ENCODE measurements around a stretch of chr4.

DNA sequence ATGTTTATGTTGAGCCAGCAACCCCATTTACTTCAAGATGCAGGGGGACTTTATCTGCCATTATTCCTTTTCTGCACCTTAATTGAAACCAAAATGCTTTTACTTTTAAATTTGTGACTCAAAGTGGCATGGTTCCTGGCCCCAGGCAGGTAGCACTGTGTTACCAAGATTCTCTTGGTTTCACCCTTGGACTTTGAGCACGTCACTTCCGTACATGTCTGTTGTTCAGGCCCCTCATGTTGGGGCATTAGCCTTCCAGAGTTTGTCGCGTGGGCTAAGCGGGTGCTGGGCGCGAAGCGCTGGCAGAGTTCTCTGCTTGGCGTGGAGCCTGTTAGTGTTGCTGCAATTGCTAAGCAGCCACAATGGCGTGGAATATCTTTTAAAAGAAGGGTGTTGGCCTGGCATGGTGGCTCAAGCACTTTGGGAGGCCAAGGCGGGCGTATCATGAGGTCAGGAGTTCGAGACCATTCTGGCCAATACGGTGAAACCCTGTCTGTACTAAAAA is 13.6 kb downstream of the CCDC96 start:
- RRBS: no CpG with 5 or more reads among the region's 14 CpGs

DNA sequence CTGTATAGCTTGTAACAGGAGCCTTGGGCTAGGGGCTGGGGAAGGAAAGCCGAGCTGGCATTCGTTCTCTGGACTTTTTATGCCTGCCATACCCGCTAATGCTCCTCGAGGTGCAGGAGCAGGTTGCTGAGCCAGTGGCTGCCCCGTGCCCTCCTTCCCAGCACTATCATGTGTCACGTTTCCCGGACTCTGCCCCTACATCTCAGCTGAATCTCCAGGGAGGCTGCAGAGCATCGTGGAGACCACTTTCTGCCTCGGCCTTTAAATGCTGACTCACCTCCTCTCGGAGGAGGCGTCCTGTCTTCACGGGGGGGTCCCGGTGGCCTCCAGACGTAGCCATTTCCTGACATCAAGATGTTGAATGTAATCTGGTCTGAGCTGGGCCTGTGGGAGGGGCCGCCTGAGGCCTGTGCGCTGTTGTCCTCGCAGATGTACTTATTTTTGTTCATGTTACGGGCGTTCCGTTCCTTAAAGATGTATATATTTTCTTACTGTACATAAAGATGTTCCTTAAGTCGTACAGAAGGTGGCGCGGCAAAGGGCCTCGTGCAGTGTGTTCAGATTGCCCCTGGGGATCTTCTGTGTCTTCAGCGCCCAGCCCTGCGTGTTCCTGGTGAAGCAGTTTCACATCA is 10.8 kb downstream of the CCDC96 start:
- RRBS: no CpG with 5 or more reads among the region's 26 CpGs

- RRBS: no CpG with 5 or more reads among the region's 26 CpGs
These were observed 8.4 kb downstream of the CCDC96 start for GRCh38 chr4:7034164-7035078.

- RRBS: no CpG with 5 or more reads among the region's 25 CpGs
These were observed 9.5 kb downstream of the TADA2B start for GRCh38 chr4:7052373-7053418.

- RRBS: no CpG with 5 or more reads among the region's 14 CpGs
These were observed 28.0 kb upstream of the GRPEL1 start for GRCh38 chr4:7095810-7096338.

GRCh38 chr4:7124937-7125626 is 57.2 kb upstream of the GRPEL1 start:
- RRBS: no CpG with 5 or more reads among the region's 18 CpGs

DNA sequence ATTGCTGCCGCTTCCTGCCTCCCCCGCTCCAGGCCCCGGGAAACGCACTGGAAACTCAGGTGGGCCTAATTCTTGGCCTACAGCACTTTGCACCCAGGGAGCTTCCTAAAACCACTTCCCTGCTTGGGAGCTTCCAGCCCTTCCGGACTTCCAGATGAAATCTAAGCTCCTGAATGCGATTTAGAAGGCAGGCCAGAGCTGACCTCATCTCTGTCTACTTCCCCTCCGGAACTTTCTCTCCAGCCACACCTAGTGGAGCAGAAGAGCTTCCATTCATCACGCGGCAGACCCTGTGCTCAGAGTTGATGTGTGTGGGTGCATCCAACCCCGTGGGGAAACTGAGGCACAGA is 84.2 kb downstream of the SORCS2 start:
- RRBS: 78% methylated on average over 3 of the region's 10 CpGs

DNA sequence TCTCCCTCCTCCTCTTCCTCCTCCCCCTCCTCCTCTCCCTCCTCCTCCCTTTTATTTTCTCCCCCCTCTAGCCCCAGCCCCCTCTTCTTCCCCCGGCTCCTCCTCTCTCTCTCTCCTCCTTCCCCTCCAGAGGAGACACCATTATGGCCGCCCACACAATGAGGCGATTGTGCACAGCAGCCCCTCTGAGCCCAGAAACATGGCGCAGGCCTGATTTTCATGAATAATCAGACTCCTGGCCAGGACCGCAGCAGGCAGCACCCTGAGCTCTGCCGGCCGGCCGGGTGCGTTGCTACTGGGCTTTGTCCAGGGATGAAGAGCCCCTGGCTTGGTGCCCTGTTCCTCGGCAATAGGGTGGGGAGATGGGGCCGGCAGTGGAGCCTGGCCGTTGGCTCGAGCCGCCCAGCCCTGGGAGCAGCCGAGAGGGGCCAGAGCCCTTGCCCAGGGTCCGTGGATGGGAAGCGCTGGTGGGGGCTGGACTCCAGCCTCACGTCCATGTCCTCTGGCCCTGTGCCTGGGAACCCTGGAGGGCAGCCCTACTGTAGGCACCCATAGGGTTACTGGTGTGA is 102.9 kb downstream of the SORCS2 start:
- RRBS: 3% methylated on average over 4 of the region's 18 CpGs

DNA sequence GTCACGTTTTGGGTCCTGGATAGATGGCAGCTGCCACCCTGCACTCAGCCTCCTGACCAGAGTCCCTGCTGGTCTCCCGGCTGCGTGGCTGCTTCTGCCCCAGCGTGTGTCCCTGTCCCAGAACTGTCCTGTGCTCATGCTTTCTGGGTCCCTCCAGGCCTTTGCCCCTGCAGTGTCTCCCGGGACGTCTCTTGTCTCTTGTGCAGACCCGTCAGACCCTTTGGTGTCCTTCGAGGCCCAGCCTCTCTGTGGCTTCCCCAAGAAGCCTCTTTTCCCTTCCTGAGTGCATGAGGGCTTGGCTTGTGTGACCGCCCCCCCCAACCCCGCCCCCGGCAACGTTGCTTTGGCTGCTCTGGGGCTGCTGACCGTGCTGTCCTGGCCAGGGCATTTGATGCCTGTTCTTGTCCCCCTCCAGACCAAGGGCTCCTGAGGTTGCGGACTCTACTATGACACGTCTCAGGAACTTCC is 107.2 kb downstream of the PSAPL1 start:
- RRBS: 100% methylated on average over 1 of the region's 15 CpGs

DNA sequence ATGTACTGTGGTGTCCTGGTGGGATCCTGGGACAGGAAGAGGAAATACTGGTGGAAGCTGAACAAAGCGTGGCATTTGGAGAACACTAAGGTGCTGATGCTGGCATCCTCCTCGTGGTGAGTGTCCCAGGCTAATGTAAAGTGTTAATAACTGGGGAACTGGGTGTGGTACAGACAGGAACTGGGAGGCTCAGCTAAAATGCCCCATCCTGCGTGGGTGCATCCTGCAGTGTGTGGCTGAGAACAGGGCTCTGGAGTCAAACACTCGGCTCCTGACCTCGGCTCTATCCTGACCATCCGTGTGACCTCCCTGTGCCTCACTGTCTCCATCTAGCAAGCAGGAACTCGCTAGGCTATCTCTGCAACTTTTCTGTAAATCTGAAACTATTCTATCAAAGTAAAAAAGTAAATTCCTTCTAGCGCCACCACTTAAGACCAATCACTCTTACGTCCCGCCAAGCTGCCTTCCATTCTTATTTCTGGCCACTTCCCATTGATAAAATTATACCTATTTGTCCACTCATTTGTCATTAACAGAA is 200.3 kb upstream of the PSAPL1 start:
- RRBS: no CpG with 5 or more reads among the region's 10 CpGs

DNA sequence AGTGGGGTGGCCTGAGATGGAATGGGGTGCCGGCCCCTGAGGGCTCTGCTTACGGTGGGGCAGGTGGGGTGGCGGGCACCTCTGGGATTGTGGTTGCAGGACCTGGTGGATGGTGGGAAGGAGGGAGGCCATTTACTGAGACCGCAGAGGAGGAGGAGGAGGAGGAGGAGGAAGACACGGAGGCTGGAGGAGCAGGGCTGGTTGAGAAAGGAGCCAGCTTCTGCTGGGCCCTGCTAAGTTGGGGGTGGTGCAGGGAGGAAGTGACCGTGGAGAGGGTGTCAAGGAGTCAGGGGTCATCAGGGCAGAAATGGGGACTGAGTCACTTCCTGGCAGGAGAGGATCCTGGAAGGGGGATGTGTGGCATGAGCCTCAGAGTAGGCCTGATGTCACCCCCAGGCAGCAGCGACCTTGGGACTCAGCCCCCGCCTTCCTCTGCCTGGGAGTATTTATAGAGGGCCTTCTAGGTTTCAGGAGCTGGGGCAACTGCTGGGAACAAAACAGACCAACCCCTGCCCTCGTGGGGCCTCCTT is 213.4 kb upstream of the PSAPL1 start:
- RRBS: no CpG with 5 or more reads among the region's 9 CpGs

DNA sequence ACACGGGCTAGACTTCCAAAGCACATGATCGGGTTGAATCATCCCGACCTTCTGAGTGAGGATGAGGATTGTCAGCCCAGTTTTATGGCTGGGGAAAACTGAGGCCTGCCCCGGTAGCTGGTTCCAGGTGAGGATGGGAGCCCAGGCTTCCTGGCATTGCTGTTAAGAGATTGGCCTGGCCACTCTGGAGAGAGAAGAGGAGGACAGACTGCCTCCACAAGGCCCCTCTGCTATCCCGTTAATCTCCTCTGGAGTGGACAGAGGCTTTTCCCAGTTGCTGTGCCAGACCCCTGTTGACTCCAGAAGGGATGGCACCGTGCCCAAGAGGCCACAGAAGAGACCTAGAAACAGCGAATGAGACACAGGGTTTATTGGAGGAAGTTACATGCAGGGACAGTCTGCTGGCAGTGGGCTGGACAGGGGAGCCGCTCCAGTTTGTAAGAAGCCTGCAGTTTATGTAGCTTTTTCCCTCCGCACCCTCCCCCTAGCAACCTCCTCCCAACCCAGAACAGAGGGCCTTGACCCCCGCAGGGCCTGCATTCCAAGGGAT is 216.6 kb upstream of the PSAPL1 start:
- RRBS: no CpG with 5 or more reads among the region's 10 CpGs

GRCh38 chr4:7746769-7747448 is 192.8 kb downstream of the AFAP1 start:
- RRBS: no CpG with 5 or more reads among the region's 19 CpGs

DNA sequence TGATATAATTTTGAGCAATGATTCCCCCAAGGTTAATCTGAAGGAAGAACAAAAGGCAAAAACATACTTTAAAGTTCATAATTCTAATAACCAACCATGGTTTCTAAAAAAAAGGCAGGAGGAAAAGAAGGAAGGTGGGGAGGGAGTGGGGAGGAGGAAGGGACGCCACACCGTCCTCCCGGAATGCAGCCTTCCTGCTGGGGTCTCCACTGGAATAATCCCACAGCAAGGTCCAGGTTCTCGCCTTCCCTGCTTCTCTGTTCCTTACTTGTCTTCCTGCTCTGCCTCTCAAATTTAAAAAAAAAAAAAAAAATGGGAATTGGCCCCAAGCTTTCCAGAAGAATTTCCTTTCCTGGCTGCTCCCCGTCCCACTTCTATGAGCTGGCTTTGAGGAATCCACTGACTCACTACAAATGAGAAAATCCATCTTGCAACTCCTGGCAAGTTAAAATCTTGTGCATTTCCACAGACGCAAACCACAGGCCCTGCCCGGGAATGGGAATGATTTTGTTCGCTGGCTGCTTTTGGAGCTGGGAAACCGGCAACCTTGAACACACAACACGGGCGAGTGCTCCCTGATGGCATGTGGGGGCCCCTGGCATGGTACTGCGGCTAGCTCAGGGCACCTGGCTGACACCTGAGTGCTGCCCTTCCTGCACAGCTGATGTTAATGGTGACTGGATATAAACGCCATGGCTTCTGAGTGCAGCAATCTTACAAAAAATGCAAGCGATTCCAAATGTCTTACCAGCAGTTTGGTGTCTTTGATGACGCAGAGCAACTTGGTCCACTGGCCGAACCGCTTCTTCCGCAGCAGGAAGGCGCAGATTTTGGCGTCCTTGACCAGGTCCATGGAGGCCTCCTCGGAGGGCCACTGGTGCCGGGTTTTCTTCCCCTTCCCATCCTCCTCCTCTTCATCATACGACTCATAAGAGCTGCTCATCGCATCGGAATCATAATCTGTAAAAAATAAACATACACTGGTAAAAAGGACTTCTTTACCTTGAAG is 97.0 kb downstream of the AFAP1 start:
- RRBS: 0% methylated on average over 2 of the region's 25 CpGs

GRCh38 chr4:7854958-7855520 is 84.6 kb downstream of the AFAP1 start:
- RRBS: no CpG with 5 or more reads among the region's 9 CpGs

DNA sequence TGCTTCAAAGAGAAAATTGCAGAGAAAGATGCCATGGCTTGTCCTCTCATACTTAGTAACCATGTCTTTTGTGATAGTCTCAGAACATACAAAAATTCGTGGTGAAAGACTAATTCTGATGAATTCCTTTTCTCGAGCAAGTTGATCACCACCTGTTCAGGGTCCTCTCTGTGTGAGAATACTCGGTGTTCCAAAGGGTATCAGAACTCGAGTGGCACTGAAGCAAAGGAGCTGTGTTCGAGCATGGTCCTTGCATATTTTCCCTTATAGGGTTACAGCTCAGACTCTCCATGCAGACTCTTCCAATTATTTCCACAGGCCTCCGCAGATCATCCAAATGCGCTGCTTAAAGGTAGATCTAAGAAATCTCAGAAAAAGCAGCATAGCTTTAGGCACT is 54.0 kb downstream of the AFAP1 start:
- RRBS: no CpG with 5 or more reads among the region's 7 CpGs

GRCh38 chr4:7972088-7972490 is 32.4 kb upstream of the AFAP1 start:
- RRBS: no CpG with 5 or more reads among the region's 9 CpGs

- RRBS: 7% methylated on average over 11 of the region's 32 CpGs
These were observed 7.8 kb upstream of the SH3TC1 start for GRCh38 chr4:8191074-8191924.

DNA sequence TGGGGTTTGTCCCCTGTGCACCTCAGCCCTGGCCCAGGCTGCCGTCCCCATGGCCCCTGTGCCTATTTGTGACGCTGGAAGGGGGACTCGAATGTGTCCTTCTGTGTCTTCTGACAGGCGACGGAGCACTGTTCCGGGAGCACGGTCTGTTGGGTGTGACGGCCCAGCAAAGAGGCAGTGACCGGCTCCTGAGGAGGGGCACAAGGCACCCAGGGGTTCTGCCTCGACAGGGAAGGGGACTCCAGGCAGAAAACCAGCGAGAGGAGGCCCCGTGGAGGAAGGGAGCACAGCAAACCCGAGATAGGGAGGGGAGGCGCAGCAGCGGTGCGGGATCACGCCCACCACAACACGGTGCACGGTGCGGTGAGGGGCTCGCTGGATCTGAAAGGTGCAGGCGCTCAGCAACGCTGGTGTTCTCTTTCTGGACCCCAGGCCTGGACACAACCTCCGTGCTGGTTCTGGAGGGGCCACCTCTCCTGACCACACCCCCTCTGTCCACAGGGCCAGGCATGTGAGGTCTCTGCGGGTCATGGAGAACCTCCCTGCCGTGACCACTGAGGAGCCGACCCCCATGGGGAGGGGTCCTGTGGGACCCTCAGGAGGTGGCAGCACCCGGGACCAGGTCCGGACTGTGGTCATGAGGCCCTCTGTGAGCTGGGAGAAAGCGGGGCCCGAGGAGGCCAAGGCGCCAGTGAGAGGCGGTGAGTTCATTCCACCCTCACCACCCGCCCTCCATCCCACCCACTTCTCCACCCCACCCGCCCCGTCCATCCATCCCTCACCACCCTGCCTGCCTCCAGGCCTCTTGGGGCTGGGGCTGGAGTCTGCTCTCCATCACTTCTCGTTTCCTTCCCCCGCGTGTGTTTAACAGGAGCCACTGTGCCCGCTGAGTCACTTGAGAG is 5.8 kb downstream of the SH3TC1 start:
- RRBS: 99% methylated on average over 4 of the region's 40 CpGs

GRCh38 chr4:8232579-8233472 is 33.7 kb downstream of the SH3TC1 start:
- RRBS: no CpG with 5 or more reads among the region's 20 CpGs

All from epithelial cell of esophagus (primary cell).